A172 (cell line): ENCODE data around the genes CFAP161 and ZSCAN2.

DNA sequence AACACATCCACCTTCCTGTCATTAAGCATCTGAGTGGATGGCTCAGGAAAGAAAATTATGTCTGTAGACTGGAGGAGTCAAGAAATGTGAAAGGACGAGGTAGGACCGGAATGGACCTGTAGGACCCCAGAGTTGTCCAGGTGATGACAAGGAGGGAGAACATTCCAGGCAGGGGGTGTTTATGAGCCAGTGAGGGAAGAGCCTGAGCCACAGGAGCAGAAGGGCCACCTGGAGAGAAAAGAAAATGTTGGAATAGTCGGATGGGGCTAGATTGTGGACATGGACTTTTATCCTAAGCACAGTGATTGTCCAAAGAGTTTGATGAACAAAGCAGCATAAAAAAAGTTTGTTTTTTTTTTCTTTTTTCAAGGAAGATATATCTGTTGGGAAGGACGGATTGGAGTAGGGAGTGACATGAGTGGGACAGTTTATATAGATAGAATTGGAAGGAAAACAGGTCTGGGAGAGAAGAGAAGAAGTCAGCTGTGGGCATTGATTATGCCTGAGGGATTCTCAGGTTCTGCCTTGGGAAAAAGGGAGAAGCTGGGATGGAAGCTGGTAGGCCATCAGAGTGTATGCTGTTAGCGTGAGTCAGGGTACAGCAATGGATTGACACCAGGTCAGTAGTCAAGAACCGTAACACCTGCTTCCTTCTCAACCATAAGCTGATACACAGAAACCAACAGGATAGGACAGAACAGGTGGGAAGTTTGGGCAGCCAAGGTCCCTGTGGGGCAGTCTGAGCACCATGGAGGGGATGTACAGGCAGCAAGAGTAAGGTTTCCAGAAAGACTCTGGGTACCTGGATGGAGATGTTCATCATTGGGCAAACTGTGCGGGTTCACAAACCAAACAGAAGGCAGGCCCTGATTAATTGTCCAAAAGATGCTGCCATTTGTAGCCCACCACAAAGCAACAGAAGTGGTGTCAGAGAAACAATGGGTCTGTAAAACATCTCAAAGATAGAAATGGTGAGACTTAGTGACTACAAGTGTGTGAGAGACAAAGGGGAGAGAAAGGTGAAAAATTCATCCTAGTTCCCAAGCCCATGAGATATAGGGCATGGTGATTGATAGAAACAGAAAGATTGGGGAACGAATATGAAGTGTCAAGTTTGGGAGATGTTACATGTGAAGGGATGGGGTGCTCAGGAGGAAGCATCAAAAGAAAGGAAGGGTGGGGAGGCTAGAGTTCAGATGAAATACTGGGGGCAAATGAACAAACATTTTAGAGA, 41.1 kb upstream of the CEMIP start:
- RAMPAGE, long total RNA: no peak

DNA sequence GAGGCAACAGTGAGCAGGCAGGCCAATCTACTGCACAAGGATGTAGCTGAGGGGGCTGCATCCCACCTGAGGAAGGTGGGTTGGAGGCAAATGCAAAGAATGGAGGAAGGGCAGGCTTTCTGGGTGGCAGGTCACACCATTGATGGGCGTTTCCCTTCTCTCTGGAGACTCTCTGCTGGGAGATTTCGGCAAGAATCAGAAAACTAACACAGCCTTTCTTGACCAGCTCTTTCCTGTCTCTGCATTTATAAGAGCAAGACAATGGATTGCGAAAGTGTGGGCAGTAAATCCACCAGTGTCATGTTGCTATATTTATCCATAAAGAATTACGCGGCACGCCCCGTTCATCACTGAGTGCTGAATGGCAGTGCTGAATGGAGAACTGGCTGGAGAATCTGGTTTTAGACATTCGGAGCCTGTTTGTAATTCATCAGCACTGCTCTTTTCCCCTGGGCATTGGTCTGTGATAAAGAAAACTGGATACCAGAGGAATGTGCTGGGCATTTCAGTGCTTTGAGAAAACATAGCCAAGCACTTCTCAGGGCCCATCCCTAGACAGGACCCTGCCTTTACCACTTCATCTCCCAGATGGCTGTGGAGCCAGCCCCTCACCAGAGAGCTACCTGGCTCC, 2.0 kb upstream of the CEMIP start:
- RAMPAGE, long total RNA: no peak

GRCh38 chr15:80991317-80991913, 1.8 kb upstream of the MESD start:
- RAMPAGE, long total RNA: no peak

- RAMPAGE, long total RNA: no peak
Observed at GRCh38 chr15:81003946-81004816, 3.5 kb downstream of the TLNRD1 start.

DNA sequence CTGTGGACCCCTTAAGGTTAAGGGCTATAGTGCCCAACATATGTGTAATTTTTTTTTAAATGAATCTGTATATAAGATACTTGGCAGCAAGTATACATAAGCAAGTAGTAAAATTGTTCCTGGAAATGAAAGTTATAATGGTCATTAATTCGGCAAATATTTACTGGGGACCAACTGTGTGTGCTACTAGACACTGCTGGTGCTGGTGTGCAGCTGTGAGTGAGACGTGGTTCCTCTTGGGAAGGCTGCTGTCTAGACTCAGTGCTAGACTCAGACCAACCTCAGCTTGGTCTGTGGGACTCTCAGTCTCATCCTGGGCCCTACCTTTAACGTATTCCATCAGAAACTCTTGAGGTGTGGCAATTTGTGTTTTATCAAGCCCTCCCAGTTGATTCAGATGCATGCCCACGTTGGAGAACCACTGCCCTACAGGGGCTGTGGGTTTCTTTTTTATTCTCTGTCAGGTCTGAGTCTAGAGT, 6.7 kb downstream of the TLNRD1 start:
- RAMPAGE, long total RNA: no peak

DNA sequence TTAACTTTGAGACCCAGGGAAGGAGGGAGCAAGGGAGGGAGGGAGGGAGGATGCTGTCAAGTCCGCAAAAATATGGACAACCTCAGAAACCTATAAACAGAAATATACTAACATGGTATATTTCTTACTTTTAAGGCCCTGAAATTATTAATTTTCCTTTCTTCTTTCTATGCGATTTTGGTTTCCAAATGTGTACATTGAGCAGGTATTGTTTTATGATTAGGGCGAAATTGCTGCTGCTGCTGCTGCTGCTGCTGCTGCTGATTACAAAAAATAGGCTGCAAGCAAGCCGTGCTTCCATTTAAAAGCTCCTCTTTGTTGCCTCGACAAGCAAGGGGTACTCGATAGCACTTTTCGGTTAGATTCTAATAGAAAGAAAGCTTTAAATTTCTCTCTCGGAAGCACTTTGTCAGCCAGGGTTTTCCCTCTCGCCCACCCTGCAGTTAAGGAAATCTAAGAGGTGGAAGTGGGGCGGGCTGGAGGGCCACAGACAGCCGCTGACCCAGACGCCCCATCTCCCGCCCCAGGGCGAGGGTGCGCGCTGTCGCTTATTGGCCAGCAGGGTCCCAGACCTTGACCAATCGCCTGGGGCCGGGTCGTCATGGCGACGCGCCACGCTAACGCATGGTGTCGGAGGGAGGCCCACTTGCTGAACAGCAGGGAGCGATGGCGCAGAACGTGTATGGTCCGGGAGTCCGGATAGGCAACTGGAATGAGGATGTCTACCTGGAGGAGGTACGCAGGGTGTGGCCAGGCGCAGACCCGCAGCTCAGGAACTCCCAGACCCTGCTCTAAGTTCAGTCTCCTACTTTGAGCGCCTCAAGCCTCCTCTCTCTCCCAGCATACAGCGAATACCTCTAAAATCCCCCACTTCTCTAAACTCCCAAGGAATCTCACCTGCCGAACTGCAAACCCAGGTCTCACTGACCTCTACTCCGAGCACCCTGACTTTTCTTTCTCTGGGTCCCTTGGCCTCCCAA, at the start of gene CFAP161:
Gene CFAP161 (plus strand): TSS at position 607 of the 980 bp plus-strand sequence.
- RAMPAGE, long total RNA: no peak

DNA sequence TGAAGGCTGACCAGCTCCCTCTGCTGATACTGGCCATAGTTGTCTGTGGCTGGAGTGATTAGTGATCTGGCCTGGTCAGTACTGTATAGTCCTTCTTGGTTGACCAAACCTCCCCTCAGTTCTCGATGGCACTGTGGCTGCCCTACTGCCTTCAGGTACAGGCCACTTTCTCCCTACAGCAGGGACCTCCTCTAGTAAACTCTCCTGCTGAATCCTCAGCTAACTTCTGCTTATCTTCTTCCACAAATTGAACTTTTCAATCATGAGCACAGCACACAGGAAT, 30.2 kb downstream of the CFAP161 start:
- RAMPAGE, long total RNA: no peak

DNA sequence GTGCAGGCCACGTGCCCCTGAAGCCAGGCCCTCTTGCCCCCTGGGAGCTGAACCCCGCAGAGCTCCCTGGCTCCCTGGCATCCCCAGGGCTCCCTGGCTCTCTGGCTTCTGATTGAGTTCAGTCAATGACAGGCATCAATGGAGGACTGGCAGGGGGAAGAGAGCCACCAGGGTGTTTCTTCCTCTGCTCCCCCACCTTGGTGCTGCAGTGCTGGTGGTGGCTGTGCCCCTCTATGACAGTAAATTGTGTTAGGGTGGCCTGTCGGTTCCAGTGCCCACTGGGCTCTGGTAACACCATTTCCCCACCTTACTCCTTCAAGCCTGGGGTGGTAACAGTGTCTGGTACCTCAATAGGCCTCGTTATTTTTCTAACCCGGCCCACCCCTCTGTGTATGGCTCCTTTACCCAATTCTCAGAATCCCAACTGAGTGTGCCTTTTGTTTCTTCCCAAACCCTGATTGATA, 62.6 kb downstream of the STARD5 start:
- RAMPAGE, long total RNA: no peak

DNA sequence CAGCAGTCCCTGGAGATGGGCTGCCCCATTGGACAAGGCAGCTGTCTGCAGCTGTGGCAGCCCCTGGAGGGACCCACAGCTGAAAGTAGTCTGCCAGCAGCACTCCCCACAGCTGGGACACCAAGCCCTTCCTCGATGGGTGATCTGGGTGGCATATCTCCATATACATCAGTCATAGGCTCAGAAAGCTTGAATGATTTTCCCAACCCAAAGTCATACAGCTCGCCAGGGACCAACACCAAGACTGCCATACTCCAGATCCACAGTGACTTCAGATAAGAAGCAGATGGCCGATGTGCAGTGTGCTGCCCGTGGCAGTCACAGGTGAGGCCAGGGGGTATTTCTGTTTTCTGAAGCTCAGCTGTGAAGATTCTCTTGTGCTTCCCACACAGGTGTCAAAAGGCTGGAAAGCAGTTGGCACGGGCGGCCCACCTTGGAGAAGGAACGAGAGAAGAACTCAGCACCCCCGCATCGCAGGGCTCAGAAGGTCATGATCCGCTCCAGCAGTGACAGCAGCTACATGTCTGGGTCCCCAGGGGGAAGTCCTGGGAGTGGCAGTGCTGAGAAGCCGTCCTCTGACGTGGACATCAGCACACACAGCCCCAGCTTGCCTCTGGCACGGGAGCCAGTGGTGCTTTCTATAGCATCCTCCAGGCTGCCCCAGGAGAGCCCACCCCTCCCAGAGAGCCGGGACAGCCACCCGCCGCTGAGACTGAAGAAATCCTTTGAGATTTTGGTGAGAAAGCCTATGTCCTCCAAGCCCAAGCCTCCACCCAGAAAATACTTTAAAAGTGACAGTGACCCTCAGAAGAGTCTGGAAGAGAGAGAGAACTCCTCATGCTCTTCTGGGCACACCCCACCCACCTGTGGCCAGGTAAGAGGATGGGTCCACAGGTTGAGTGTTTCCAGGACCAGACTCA, 31.5 kb downstream of the STARD5 start:
- RAMPAGE, long total RNA: no peak

GRCh38 chr15:81798074-81798851, 247.6 kb downstream of the MEX3B start:
- RAMPAGE, long total RNA: no peak

- RAMPAGE, long total RNA: no peak
Observed at GRCh38 chr15:82332866-82333699, 16.2 kb downstream of the GOLGA6L10 start.

GRCh38 chr15:82680458-82681273, 29.0 kb downstream of the AP3B2 start:
- RAMPAGE, long total RNA: no peak

DNA sequence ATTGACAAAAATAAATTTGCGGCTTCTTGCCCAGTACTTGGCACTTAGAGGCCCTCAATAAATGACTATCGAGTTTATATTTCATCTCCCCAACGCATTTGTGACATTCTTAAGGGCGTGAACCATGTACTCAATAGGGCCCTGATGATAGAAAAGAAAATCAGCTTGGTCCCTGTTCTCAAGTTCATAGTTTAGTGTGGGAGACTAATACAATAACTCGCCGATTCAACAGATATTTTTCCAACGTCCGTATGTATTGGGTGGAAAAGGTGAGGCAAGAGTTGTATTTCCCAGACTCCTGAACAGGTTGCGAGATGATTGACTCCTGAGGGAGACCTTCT, 314 bp upstream of the WHAMM start:
- RAMPAGE, long total RNA: no peak

DNA sequence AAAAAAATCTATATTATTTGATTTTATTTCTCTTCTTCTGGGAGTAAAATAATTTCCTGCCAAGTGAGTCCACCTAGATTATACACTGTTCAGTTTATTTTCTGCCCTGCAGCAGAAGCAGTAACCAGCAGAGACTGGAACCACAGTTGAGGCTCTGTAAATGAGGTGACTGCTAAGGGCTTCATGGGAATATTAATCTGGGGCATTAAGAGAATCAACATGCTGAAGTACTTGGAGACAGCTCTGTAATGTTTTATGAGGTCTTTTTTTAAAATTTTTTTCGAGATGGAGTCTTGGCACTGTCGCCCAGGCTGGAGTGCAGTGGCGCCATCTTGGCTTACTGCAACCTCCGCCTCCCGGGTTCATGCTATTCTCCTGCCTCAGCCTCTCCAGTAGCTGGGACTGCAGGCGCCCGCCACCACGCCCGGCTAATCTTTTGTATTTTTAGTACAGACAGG, 2.6 kb downstream of the WHAMM start:
- RAMPAGE, long total RNA: no peak

DNA sequence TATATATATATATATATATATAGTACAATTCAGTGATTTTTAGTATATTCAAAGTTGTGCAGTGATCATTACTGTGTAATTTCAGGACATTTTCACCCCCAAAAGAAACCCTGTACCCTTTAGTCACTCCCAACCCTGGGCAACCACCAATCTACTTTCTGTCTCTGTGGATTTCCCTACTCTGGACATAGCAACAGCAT, 5.6 kb downstream of the WHAMM start:
- RAMPAGE, long total RNA: no peak

GRCh38 chr15:82816633-82817458, 7.4 kb downstream of the WHAMM start:
- RAMPAGE, long total RNA: no peak

DNA sequence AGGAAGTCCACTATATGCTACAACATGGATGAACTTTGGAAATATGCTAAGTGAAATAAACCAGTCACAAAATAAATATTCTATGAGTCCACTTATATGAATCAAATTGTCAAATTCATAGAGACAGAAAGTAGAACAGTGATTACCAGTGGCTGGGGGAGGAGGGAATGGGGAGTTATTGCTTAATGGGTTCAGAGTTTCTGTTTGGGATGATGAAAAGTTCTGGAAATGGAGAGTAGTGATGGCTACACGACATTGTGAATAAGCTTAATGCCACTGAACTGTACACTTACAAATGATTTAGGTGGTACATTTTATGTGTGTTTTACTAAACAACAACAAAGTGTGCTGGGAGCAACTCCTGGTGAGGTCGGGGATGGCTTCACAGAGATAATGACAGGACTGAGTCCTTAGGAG, 38.1 kb downstream of the HOMER2 start:
- RAMPAGE, long total RNA: no peak

- RAMPAGE, long total RNA: no peak
Observed at GRCh38 chr15:82951805-82952083, 776 bp downstream of the HOMER2 start.

GRCh38 chr15:83288174-83288939, 3.9 kb upstream of the BNC1 start:
- RAMPAGE, long total RNA: no peak

DNA sequence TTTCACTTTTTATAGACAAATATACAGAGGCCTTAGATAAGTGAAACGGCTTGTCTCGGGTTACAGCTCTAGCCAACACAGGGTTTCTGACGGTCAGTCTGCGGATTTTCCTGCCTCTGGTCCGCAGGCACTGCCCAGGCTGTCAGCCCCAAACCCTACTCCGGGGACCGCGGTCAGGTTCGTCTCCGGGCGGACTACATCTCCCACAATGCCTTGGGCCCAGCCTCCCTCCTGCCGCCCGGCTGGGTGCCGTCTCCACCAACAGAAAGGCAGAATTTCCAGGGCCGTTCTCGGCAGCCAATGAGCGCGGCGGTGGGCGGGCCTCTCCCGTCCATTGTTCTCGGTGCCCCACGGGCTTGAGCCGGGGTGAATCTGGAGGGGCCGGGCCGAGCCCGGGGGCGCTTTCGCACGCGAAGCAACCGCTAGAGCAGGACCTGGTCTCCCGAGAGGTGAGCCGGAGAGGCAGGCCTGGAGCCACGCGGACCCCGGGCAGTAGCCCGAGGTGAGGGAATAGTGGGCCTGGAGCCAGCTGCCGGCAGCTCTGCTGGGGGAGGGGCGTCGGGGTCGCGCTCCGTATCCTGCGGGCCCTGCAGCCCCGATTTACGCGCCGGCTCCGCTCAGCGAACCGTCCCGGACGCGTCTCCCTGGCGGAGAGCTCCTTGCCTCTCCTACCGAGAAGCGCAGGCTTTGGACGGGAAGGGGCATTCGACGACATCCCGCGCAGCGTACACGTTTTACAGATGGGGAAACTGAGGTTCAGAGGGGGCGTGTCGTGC, at the start of gene ZSCAN2:
Gene ZSCAN2 (plus strand): TSS at position 323 of the 776 bp plus-strand sequence.
- RAMPAGE, long total RNA: start-site peak on the plus strand centred at position 325 of the sequence, 20 bp wide, 28 and 17 reads in 2 replicates